Frontal cortex (tissue), 2 donors: ENCODE measurements around the genes KIF2A, SHISAL2B and ADAMTS6.

- RAMPAGE, long total RNA = no peak
Observed at GRCh38 chr5:61637346-61637963, 305.4 kb downstream of the ZSWIM6 start.

DNA sequence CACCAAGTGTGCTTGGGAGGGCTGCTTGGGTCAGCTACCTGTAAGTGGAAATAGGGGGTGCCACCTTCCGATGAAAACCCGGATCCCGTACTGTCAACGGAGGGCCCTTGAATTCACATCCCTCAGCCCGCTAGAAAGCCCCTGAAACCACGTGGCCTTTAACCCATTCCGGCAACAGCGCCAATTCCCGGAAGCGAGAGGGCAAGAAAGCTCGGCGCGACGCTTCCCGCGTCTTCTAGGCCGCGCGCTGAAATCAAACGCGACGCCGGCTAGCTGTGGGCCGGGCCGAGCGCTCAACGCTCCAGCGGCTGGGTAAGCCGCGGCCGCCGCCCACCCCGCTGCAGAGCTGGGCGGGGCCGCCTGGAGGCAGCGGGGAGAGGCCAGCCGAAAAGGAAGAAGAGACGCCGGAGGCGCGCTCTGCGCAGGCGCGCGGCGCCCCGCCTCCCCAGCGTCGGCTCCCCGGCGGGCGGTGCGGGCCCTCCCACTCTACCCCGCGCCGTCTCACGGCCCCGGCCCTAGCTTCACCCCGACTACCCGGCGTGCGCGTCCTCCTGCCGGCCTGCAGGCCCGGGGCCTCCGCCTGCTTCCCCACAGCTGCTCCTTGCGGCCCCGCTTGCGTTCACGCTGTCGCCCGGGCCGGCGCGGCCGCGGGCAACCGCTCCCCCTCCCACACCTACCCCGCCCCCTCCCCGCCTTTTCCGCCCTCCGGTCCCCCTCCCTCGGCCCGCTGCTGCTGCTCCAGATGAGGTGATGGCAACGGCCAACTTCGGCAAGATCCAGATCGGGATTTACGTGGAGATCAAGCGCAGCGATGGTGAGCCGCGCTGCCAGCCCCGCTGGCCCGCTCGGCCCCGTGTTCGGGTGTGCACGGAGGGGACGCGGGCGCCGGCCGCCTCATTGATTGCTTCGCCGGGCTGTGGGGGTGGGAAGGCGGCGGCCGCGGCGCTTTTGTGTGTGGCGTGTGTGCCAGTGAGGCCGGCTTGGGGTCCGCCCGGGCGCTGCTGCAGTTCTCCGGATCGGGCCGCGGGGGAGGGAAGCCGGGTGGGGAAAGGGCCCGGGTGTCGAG lies at the start of gene KIF2A:
Gene KIF2A, plus strand, starts transcription at position 484 of the 1,066 bp plus-strand sequence.
- RAMPAGE, long total RNA = start-site peak on the plus strand centred at position 750 of the sequence, 59 bp wide, 3,129 and 553 reads in 2 replicates

DNA sequence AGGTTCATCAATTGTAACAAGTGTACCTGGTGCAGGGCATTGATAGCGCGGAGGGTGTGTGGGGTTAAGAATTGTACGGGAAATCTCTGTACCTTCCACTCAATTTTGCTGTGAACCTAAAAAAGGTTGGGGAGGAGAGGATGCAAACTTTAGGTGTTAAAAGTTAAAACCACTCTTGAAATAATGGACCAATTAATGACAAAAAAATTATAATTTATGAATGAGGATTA lies 10.6 kb downstream of the KIF2A start:
- RAMPAGE, long total RNA = no peak

GRCh38 chr5:62323835-62324883 lies 18.2 kb downstream of the KIF2A start:
- RAMPAGE, long total RNA = no peak

DNA sequence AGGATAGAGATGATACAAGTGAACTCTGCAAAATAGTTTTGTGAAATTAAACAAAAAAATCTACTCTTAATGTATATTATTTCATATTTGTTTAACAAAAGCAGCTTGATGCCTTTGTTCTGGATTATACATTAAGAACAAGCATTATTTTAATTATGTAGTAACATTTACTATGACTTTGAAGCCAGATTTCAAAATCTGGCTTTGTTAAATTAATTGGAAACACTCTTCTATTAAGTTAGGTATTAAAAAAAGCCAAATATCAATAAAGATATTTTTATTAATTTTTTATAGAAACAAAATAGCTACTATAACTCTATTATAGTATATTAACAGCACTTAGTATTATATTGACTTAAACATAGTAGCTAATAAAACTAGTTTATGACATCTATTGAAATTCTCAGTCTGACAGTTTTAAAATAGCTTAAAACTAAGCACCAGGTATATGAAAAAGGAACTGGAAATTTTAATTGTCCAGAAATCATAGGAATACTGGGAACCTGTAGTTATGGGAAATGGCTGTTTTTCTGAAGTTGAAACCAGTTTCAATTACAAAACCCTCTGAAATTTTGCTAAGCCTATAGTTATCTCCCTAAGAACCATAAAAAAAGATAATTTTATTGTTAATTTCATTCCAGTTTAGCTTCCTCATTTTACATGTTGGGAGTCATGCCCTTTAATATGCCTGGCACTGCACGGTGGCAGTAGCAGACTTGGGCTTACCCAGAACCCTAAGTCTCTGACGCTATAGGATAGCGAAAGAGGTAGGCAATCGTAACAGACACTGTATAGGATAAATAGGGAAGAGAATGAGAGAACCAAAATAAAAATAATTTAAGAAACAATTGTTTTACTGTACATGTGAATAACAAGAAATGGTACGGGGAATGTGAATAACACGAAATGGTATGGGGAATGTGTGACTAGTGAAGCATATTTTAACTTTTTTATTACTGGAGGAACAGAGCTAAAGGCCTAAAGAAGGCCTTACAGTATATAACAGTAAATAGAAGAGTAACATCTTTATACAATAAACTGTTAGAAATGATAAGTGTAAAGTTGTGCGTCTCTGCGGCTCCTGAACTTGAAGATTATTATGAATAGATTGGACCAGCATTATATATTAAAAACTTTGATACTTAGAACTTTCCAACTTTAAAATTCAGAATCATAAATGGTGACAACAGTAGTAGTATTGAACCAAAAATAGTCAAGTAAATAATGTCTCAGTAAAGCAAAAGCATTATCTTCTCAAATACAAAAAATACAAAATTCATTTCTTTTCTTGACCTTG lies 15.6 kb downstream of the DIMT1 start:
- RAMPAGE, long total RNA = no peak

- RAMPAGE, long total RNA = no peak
Observed at GRCh38 chr5:63154443-63155133, 576.0 kb downstream of the LRRC70 start.

- RAMPAGE, long total RNA = no peak
Observed at GRCh38 chr5:64164177-64164482, 1.5 kb upstream of the RNF180 start.

GRCh38 chr5:64690019-64690917 lies at the start of gene SHISAL2B:
Gene SHISAL2B (plus strand): TSS chr5:64690503.
- RAMPAGE, long total RNA = no peak

- RAMPAGE, long total RNA = no peak
Observed at GRCh38 chr5:65481342-65482221, at the start of gene ADAMTS6. Gene ADAMTS6 (minus strand): TSS chr5:65481920.

DNA sequence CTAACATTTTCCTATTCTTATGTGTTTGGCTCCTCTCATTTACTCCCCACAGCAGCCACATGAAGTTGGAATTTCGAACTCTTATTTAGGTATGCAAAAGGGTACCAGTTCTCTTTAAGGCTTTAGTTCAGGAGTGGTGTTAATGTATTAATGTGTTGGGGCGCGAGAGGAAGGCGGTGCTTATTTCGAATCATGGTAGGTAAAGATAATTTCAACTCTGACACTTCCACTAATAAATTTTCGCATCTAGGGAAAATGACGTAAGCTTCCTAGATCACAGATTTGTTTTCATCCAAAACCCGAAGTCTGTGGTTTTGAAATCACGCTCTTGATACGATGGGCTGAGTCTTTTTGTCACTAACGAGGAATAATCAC lies 642 bp downstream of the PPWD1 start:
- RAMPAGE, long total RNA = no peak

- RAMPAGE, long total RNA = no peak
Observed at GRCh38 chr5:65722510-65723557, 829 bp downstream of the NLN start.

GRCh38 chr5:65818374-65819618 lies 96.8 kb downstream of the NLN start:
- RAMPAGE, long total RNA = no peak

GRCh38 chr5:65866794-65867370 lies 59.5 kb upstream of the ERBIN start:
- RAMPAGE, long total RNA = no peak

GRCh38 chr5:65915949-65916515 lies 10.3 kb upstream of the ERBIN start:
- RAMPAGE, long total RNA = no peak

DNA sequence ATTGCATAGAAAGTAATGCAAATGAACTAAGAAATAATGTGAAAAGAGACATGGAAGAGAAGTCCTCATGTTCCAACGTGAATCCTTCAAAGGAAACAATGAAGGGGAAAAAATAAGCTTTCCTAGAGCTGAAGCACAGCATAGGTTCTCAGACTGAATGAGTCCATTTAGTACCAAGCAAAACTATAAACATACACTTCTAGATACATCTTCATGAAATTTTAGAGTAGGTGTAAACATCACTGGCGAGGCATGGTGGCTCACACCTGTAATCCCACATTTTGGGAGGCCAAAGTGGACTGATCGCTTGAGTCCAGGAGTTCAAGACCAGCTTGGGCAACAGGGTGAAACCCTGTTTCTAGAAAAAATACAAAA lies 60.2 kb upstream of the SREK1 start:
- RAMPAGE, long total RNA = no peak

- RAMPAGE, long total RNA = no peak
Observed at GRCh38 chr5:66145051-66145461, 956 bp downstream of the SREK1 start.

DNA sequence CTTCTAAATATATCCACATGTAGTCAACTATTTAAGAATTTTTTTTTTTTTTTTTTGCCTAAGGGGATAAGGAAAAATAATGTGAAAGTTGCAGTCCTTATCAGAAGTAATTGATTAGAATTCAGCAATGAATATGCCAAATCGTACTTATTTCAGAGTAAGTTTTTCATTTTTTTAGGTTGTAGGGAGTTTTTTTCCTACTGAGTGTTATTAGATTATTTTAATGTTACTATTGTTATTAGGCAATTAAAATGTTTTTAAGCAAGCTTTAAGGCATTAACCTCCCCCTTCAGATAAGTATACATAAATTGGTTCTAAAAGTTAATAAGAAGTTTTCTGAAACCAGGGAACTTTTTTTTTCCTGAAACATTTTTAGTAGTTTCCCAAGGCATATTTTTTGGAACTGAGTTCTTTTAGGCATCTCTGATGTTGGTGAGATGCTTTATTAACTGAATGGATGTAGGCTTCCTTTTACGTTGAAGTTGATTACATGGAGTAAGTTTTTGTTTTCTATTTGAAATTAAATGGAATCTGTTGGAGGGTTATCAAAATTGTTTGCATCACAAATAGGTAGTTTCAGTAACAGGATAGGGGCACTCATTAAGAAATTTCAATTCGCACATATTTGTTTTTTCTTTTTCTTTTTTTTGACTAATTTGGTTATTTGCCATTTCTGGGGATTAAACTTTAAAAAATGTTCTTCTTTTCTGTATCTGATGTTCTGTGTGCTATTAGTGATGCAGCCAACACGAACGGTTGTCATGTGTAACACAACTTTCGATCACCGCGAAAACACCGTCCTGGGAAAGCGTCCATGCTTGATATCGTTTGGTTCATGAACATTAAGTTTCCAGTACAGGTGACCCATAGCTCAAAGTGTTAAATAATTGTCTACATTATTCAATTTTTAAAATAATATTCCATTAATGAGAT lies 14.2 kb downstream of the SREK1 start:
- RAMPAGE, long total RNA = no peak

DNA sequence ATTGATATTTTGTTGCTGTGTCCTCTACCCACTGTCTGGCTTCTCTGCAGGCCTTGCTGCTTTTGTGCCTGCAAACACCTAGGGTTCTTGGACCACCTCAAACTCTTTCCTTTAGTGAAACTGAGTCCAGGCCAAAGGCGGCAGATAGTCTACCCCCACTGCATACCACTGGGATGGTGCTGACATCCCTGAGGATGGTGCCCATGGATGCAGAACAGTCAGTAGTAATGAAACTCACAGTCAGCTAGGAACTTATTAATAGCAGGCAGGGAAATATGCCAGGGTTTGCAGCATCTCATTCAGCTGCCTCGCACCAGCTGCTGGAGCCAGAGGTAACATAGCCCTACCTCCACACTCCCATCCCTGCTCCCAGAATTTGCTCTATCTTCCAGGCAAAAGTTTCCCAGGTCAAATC lies 189.1 kb downstream of the SREK1 start:
- RAMPAGE, long total RNA = no peak

- RAMPAGE, long total RNA = no peak
Observed at GRCh38 chr5:66440036-66440970, 155.9 kb upstream of the MAST4 start.

- RAMPAGE, long total RNA = no peak
Observed at GRCh38 chr5:66742039-66742524, 145.9 kb downstream of the MAST4 start.